Endometrial microvascular endothelial cells (primary cell): Measurements from ENCODE around the genes KDM6B, TMEM88, ALOX15B, BORCS6 and MFSD6L.

DNA sequence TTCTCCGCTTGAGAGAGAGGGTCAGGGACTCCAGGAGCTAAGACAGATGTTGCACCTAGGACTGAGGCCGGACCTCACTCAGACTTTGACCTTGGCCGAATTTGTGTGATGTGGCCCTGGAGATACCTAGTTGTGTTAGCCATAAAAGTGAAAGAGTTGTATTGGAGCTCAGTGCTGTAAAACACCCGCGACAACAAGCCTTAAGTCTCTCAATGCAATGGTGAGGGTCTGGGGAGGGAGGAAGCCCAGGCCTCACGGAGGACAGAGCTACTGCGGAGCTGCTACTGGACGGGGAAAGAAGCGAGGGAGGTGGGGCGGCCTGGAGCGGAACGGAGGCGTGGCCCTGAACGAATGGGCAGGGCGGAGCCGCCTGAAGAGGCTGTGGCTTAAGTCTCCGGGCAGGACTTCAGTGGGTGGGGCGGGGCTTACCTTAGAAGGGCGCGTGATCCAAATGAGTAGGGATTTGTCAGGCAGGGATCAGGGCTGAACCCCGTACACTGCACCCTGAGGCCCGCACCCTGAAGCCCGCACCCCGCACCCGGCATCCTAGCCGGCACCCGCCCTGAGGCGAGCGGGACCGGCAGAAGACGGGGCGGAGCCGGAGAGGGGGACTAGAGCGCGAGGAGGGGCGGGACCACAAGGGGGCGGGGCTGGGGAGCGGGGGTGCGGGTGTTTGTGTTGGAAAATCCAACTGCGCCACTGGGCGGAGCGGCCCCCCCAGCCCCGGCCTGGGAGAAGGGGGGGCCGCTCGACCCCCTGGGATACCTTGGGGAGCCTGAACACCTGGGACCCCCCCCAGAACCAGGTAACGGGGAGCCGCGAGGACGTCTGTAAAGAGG lies at the start of gene KDM6B:
KDM6B (plus strand) TSS at position 672 of the 839 bp plus-strand sequence.
- RAMPAGE, long total RNA, result no peak

DNA sequence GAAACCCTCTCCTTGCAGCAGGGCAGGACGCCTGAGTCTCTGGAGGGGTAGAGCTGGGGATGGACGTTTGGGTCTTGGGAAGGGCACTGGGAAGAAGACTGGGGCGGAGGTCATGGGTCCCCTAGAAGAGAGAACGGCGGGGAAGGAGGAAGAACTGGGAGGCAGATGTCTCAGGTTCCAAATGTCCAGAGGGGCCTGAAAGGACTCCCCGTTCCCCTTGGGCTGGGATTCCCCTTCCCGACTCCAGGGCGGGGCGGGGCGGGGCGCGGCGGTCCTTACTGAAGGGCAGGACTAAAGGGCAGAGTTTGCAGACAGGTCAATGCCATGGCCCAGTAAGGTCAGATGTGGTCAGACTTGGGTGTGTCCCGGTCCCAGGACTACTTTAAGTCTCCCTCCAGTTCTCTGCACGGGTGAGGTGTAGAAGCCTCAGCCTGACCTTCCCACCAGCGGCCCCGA lies 396 bp downstream of the KDM6B start:
- RAMPAGE, long total RNA, result no peak

GRCh38 chr17:7837316-7838077 lies 3.5 kb downstream of the KDM6B start:
- RAMPAGE, long total RNA, result no peak

DNA sequence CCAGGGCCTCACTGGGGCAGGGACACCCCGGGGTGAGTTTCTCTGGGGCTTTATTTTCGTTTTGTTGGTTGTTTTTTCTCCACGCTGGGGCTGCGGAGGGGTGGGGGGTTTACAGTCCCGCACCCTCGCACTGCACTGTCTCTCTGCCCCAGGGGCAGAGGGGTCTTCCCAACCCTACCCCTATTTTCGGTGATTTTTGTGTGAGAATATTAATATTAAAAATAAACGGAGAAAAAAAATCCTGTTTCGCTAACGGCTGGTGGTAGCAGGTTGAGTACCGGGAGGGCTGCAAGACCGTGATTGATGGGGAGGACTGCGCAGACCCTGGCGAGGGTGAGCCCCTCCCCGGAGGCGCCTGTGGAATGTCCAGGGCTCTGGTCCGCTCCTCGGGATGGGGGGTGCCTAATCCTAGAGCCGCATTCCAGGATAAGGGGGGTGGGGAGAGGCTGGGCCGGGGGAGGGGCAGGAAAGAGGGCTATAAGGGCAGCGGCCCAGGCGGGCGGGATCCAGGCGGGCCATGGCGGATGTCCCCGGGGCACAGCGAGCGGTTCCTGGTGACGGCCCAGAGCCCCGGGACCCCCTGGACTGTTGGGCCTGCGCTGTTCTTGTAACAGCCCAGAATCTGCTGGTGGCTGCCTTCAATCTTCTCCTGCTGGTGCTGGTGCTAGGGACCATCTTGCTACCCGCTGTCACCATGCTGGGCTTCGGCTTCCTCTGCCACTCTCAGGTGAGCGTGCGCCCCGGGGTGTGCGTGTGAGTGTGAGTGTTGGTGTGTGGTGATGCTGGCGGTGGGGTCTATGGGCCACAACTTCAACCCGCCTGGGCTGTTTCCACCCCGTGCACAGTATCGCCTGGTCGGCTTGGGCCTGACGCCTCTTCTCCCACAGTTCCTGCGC lies at the start of gene TMEM88:
TMEM88 (plus strand) TSS at position 509 of the 896 bp plus-strand sequence.
- RAMPAGE, long total RNA, result start-site peak on the plus strand centred at position 498 of the sequence, 32 bp wide, 2,022 and 566 reads in 2 replicates

- RAMPAGE, long total RNA, result no peak
Observed at GRCh38 chr17:7856533-7856968, 808 bp downstream of the NAA38 start.

GRCh38 chr17:7858156-7858358 lies 254 bp downstream of the CYB5D1 start:
- RAMPAGE, long total RNA, result no peak

DNA sequence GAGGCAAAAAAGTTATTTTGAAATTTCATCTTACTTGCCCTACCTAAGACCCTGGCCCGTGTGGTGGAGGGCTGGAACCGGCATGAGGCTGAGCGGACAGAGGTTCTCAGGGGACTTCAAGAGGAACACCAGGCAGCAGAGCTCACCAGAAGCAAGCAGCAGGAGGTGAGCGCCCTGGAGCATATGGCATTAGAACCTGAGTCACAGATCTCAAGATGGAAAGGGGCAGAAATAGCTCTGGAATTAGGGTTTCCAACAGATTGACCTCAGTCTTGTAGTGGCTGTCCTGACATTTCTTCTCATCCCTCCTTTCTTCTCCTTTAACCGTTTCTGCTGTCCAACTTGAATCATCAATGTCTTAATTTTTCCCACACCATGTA lies 4.6 kb downstream of the CNTROB start:
- RAMPAGE, long total RNA, result no peak

DNA sequence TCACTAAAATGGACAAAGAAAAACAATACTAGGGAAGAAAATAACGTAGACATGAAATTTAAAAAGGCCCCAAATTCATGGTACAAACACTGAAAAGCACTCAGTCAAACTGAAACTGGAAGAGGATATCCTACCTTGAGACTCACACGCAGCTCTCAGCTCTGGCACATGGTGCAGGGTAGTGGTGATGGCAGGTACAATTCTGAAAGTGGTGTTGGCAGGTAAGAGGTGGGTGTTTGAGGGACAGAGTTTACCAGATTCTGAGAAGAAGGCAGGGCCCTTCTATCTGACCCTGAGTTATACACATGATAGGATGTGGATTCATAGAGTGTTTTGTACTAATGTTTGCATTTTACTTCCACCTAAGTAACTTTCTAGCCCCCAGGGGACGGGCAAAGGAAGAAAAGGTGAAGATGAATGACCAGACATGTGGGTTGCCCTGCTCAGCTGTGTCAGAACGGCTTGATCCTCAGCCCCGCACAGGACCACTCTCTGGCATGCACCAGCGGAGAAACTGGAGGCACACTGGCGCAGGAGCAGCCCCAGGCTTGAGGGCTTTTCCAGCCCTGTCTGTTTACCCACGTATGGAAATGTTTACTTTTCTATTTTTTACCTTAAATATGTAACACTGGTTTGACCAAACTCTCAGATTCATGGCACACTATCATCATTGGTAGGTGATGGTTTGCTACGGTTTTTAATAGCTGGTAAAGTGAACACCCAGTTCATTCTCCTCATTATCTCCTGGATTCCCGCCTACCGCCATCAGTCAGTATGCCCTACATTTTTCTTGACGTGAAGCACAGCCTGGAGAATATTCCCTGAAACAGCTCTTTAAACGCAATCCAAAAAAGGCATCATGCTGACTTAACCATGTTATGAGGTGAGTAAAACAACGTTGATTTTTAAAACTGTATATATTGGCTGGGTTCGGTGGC lies 19.7 kb downstream of the CNTROB start:
- RAMPAGE, long total RNA, result no peak

DNA sequence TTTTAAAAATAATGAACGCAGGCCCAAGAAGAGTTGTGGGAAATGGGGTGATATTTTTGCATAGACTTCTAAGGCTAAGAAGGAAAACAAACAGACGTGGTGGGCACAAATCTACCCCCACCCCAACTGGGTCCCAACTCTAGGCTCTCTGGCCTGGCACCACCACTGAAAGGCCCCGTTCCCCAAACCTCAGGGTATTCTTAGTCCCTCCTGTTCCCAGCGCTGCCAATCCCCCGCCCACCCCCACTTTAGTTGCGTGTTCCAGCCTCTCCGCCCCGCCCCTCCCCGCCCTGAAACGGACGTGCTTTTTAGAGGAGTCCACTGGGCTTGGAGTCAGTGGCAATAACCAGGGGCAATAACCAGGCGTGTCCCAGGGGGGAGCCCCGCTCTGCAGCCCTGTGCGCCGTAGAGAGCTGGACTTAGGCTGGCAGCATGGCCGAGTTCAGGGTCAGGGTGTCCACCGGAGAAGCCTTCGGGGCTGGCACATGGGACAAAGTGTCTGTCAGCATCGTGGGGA lies at the start of gene ALOX15B:
ALOX15B (plus strand) TSS at position 336 of the 517 bp plus-strand sequence.
- RAMPAGE, long total RNA, result no peak

- RAMPAGE, long total RNA, result no peak
Observed at GRCh38 chr17:8048317-8048965, 9.6 kb downstream of the ALOX15B start.

- RAMPAGE, long total RNA, result no peak
Observed at GRCh38 chr17:8141652-8142845, 10.2 kb downstream of the PER1 start.

DNA sequence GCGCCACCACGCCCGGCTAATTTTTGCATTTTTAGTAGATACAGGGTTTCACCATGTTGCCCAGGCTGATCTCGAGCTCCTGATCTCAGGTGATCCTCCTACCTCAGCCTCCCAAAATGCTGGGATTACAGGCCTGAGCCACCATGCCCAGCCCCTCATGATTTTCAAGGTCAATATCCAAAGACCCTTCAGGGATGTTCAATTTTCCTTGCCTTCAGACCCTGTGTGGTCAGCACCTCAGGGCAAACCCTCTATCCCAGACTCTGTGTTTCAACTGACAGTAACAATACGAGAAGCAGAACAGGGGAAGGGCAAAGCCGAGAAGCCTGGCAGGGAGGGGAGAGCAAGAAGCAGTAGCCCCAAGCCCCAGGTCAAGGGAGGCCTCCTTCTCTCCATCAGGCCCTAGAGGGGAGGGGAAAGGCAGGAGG lies 6.7 kb downstream of the PER1 start:
- RAMPAGE, long total RNA, result no peak

- RAMPAGE, long total RNA, result no peak
Observed at GRCh38 chr17:8189117-8190241, at the start of gene BORCS6. Gene BORCS6 (minus strand): TSS chr17:8190180.

- RAMPAGE, long total RNA, result no peak
Observed at GRCh38 chr17:8190242-8190644, 263 bp upstream of the BORCS6 start.

DNA sequence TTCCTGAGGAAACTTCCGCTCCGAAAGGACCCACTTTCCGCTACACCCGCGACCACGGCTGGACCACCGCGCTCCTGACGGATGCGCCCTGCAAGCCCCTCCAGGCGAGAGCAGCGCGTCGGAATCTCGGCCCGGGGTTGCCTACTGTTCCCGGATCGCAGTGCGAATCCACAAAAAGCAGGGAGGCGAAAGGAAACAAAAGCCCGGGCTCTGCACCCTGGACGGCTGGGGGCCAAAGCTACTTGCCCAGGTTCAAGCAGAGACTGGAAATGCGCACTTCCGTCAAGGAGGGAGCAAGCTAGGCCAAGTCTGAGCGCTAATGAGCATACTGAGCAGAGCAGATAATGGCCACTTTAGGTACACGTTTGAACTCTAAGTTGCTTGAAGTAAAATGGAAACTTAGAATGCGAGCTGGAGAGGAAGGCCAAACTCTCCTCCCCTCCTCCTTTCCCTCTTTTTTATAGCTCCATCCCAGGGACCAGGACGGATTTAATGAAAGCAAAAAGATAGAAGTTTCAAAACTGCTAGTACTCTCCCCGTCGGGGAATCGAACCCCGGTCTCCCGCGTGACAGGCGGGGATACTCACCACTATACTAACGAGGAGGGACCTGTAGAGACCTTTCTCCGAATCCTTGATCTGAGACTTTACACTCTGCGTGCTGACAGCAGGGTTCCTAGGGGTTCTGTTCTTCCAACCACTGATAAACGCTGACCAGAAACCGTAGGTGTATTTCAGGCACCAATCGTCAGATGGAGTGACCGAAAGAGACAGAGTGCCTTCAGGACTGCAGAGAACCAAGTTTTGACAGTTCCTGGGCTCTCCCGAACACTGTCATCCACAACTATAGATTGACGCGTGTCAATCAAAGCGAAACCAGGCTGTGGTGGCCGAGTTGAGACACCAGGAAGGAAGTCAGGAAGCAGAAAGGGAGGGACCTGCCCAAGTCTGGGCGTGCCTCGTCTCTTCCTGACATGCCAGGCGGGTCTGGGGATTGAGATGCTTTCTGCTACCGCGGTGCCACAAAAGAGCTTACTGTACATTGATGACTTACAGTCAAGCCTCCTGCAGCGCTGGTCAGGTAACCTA lies 11.7 kb upstream of the AURKB start:
- RAMPAGE, long total RNA, result no peak

GRCh38 chr17:8223331-8223735 lies 13.0 kb upstream of the AURKB start:
- RAMPAGE, long total RNA, result no peak

DNA sequence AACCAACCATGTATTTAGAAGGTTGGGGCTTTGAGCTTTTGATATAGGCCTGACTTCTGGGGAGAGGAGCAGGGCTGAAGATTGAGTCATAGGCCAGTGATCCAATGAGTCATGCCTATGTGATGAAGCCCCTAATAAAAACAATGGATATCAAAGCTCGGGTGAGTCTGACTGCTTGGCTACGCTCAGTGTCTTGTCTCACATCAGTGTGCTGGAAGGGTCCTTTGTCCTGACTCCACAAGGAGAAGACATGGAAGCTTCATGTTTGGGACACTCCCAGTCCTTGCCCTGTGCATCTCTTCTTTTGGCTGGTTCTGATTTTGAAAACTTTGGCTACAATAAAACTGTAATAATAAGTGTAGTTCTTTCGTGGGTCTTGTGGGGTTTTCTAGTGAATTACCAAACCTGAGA lies 7.1 kb downstream of the MFSD6L start:
- RAMPAGE, long total RNA, result no peak

DNA sequence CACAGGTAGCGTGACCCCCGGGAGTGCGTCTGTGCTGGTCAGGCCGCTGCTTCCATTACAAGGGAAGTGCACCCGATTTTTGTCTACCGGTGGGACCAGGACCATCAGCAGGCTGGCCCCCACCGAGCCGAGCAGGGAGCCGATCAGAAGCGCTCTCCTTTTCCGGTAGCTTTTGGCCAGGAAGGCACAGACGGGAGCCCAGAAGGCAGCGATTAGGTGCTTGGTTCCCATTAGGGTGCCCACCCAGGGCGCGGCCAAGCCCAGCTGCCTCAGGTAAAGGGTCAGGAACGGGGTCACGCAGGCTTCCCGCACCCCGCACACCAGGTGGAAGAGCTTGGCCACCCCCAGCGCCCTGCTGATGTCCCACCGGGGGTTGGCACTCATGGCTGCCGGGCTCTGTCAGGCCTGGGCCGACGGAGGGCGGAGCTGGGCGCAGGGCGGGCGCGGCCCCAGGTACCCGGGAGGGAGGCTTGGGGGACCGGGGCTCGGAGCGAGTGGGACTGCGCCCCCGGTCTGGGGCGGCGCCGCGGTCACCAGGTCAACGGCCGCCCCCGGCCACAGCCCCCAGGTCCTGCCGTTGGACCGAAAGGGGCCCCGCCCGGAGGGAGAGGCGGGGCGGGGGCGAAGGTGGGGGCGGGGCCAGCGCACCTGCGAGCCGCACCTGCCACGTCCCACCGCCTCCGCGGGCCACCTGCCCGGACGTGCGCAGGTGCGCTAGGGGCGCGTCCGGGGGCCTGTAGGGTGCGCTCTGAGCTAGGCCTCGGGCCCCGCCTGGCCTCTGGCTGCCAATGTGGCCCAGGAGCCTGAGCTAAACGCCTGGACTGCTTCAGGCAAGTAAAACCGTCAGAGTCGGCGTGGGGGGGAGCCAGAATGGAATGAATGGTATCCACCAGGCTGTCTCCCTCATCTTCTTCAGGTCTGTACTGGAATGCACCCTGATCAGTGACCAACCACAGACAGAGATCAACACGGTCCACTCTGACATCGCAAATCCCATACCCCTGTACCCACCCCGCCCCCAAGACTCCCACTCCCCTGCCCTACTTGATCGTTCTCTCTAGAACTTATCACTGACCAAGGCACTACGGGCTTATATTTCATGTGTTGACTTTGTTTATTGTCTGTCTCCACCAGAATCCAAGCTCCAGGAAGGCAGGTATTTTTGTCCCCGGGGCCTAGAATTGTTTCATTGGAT lies at the start of gene MFSD6L:
MFSD6L (minus strand) TSS at position 629 of the 1,195 bp plus-strand sequence.
- RAMPAGE, long total RNA, result no peak

- RAMPAGE, long total RNA, result no peak
Observed at GRCh38 chr17:8888453-8889047, 21.1 kb upstream of the PIK3R6 start.

DNA sequence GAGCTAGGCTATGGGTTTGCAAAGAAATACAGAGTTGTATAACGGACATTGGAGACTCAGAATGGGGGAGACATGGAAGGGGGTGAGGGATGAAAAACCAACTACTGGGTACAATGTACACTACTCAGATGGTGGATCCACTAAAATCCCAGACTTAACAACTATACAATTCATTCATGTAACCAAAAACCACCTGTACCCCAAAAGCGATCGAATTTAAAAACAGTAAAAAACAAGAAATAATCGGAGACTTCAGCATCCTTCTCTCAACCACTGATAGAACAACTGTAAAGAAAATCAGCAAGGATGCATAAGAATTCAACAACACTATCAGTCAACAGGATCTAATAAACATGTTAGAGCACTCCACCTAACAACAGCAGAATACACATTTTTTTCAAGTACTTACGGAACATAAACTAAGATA lies 35.7 kb downstream of the PIK3R5 start:
- RAMPAGE, long total RNA, result no peak